Colon Carcinoma Metastatic in the Lung (tissue), 2 donors: ENCODE measurements around a stretch of chr11.

DNA sequence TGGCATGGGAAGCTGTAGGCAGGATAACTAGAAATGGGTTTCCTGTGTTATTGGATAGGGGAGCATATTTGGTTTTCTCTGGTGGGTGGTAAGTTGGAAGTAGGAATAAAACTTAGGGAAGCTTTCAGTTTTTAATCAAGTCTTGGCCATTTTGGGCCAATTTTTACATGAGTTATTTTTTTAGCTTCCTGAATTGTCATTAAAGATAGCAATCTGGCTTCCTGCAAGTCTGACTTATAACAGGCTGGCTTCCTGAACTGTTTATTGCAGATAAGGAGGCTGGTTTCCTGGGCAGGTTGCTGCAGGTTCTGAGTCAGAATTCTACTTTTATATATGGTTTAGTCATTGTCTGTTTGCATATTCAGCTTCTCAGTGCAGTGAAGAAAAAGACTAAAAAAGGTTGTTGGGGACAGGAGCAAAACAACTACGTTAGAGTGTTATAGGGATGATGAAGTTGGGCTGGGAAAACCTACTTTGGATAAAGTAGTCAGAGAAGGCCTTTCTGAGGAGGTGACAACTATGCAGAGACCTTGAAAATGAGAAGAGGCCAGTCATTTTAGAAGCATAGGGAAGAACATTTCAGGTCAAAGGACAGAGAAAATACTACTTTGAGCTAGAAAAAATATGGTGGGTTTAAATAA, 106.5 kb downstream of the APIP start:
- PRO-cap, 2 experiments, result no peak in any of the 2 experiments

GRCh38 chr11:34855447-34855855, 60.7 kb downstream of the APIP start:
- PRO-cap, 2 experiments, result no peak in any of the 2 experiments

DNA sequence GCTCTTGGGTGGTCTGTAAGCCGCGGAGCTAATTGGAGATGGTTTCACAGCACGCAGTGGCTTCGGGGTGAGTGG, 168 bp downstream of the PDHX start:
- PRO-cap, 2 experiments, result no peak in any of the 2 experiments

- PRO-cap, 2 experiments, result no peak in any of the 2 experiments
Observed at GRCh38 chr11:35059037-35059440, 79.9 kb upstream of the CD44 start.

DNA sequence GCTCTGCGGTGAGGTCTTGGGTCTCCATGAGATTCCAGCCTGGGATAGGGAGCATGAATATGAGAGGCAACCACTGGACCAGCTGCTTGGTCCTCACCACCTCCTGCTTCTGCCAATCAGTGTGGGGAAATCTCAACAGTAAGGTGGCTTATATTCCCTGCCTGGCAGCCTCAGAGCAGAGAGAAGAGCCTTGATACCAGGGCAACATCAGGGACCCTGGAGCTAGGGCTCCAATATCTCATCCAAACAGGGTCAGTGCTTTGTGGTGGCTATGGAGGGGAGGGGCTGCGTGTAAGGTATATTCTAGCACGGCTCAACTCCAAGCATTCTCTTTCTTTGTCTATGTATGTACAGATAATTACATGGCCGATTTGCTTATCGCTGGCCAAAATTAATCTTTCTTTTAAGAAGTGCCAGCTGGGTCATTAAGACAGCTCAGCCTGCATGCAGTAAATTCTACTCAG, 1.0 kb downstream of the CD44 start:
- PRO-cap, 2 experiments, result peak in 2 of 2 experiments; most common minus-strand start position 111 of the sequence (in 2)

- PRO-cap, 2 experiments, result no peak in any of the 2 experiments
Observed at GRCh38 chr11:35143330-35143662, 4.3 kb downstream of the CD44 start.

- PRO-cap, 2 experiments, result no peak in any of the 2 experiments
Observed at GRCh38 chr11:35168515-35169116, 29.6 kb downstream of the CD44 start.

DNA sequence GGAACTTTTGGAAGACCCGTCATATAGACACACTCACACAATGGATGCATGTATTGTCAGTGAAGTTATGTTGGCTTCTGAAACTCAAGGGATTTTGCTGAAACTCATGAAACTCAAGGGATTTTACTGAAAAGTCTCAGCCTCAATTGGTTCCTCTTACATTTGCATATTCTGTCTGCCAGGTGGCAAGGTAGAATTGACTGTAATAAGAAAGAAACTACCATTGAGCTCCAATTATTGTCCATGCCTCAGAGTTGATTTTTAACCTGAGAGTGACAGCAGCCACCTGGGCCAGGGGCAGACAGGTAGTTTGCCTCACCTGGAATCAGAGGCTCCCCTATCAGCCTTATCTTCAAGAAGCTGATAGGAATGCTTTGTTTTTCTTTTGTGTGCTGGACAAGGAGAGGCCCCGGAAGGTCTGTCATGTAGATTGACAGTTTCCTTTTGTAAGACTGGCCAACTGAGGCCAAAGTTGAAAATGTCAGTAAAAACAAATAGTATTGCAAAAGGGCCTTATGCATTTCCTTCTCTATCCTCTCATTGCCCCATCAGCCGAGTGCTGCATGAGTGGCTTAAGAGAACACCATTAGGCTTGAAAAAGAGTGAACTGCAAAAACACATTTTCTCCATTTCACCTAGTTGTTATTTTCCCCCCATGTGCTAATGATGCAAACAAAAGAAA, 34.1 kb downstream of the CD44 start:
- PRO-cap, 2 experiments, result no peak in any of the 2 experiments

- PRO-cap, 2 experiments, result no peak in any of the 2 experiments
Observed at GRCh38 chr11:35174653-35175267, 35.8 kb downstream of the CD44 start.

DNA sequence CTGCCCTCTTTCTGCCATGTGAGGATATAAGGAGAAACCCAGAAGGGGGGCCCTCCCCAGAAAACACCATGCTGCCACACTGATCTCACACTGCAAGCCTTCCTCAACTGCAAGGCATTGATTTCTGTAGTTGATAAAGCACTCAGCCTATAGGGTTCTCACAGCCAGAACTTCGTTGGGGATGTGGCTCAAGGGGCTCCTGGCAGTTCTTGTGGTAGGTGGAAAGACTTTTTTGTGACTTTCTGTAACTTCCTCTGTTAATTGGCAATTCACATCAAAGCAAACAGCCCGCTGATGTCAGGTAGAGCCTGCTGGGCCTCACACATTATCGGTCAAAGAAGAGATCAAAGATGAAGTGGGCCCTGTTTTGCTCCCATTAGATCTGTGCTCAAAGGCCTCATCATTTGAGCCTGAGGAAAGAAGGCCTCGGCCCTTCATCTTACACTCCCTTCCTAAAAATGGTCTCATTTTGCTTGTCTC, 109.0 kb downstream of the CD44 start:
- PRO-cap, 2 experiments, result no peak in any of the 2 experiments

DNA sequence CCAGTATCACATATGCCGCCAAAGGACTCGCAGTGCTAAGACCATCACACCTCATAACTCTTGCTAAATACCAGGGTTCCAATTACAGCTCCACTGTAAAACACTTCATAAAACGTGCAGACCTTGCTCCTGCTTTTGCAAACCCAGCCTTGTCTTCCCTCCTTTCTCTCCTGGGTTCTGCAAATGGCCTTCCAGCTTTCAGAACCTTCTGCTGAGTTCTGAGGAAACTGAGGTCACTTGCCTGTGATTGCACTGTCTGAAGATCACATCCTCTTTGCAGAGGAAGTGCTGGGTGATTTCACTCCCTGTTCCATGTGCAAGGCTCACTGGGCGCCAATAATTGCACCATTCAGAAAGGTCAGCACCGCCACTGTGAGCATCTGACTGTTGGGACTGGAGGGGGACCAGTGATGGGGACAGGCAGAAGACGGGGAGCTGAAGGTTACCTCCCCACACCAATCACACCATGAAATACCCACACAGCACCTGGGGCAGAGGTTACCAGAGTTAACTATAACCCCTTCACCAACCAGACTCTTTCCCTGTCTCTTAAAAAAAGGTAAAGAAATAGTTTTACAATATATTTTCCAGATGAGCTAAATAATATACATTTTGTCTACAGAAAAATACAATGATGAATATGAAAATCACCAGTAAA, 74.1 kb downstream of the SLC1A2 start:
- PRO-cap, 2 experiments, result no peak in any of the 2 experiments

- PRO-cap, 2 experiments, result no peak in any of the 2 experiments
Observed at GRCh38 chr11:35526229-35526786, 892 bp upstream of the PAMR1 start.

GRCh38 chr11:35715291-35715938, 52.8 kb downstream of the TRIM44 start:
- PRO-cap, 2 experiments, result no peak in any of the 2 experiments

DNA sequence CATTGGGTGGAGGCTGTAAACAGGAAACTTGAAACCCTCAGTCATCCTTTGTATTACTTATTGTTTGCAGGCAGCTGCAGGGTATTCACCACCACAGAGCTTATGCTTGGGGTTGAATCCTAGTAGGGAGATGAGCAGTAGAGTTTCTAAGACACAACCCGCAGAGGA, 24.5 kb upstream of the LDLRAD3 start:
- PRO-cap, 2 experiments, result no peak in any of the 2 experiments

- PRO-cap, 2 experiments, result no peak in any of the 2 experiments
Observed at GRCh38 chr11:35971172-35972481, 27.8 kb downstream of the LDLRAD3 start.

DNA sequence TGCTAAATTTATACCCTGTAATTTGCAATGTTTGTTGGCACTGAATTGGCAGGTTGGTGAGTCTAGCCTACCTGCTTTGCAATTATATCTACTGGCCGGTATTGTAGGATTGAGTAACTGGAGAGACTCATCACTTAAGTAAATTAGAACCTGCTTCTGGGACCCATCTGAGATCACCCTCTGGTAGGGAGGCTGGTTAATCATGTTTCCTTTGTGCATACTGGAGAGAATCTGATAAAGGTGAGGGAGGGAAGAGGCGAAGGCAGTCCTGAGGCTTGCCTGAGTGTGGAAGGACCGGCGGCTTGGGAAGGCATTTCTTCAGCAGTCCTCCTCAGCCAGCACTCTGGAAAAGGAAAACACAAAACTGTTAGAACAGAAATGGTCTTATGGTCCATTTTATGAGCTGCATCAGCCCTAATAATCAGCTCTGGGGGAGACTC, 63.4 kb downstream of the LDLRAD3 start:
- PRO-cap, 2 experiments, result no peak in any of the 2 experiments

DNA sequence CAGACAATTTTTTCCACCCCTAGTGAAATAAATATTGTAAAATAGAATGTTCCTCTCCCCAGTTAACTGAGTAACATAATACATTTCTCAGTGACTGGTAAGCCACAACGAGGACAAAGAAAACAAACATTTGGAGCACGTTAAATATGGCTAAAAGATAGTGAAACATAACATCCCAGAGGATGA, 147.7 kb downstream of the LDLRAD3 start:
- PRO-cap, 2 experiments, result no peak in any of the 2 experiments

- PRO-cap, 2 experiments, result no peak in any of the 2 experiments
Observed at GRCh38 chr11:36300613-36301334, 4.7 kb downstream of the PRR5L start.

DNA sequence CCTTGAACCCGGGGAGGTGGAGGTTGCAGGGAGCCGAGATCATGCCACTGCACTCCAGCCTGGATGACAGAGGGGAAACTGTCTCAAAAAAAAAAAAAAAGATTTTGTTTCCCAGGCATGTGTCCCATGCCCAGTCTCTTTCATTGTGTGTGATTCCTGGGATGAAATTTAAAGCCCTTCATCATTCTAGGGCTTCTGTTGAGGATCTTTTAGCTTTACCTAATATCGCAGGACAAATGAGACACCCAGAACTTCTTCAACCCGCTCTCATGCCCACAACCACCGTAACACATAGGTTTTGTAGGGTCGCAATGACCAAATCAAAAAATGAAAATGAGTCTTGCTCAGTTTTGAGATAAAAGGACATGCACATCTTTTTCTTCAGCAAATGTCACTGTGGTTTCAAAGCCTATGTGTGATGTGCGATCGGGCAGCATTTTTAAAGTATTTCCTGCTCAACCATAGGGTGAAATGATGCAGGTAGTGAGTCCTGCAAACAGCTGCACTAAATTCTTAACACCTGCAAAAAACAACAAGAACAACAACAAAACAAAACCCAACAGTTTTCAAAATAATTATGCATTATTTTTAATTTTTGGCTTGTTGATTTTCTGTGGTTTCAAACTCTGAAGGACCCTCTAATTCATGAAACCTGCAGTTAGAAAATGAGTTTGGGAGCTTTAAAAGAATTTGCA, 79.2 kb downstream of the PRR5L start:
- PRO-cap, 2 experiments, result no peak in any of the 2 experiments

GRCh38 chr11:36380576-36381088, 84.5 kb downstream of the PRR5L start:
- PRO-cap, 2 experiments, result no peak in any of the 2 experiments